Caco-2 (cell line): ENCODE data around the genes IQCB1 and KALRN.

DNA sequence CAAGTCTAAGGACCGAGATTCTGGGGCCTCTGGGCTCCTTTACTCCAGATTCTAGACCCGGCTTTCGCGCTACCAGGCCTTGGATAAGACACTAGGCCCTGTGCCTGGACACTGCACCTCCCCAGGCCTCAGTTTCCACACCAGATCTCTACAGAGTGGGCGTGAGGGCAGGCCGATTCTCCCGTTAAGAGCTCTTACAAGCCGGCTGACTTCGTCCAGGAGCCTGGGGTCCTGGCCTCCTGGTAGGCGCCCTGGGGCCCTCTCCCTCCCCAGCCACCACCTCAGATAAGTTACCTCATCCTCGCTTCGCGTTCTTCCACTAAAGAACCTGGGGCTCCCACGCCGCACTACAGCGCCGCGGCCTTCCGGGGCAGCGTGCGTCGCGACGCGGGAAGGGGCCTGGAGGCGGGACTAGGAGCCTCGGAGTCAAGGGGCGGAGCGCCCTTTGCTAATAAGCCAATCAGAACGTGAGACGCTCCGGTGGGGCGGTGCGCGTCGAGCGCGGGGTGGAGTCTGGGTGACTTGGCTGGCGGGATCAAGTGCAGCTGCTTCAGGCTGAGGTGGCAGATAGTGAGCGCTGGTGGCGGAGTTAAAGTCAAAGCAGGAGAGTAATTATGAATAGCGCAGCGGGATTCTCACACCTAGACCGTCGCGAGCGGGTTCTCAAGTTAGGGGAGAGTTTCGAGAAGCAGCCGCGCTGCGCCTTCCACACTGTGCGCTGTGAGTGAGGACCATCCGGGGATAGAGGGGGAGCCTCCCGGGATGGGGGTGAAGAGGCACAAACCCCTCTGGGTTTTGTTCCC, at the start of gene IQCB1:
Gene IQCB1 (minus strand): TSS at position 389 of the 803 bp plus-strand sequence.
- PRO-cap = bidirectional peak, plus-strand start at position 566 of the sequence, minus-strand start at position 321 of the sequence
- RRBS = 3% methylated on average over 10 of the region's 54 CpGs

- PRO-cap = no peak
- RRBS = no CpG with 5 or more reads among the region's 11 CpGs
These were observed 444 bp downstream of the EAF2 start for GRCh38 chr3:121835475-121835830.

DNA sequence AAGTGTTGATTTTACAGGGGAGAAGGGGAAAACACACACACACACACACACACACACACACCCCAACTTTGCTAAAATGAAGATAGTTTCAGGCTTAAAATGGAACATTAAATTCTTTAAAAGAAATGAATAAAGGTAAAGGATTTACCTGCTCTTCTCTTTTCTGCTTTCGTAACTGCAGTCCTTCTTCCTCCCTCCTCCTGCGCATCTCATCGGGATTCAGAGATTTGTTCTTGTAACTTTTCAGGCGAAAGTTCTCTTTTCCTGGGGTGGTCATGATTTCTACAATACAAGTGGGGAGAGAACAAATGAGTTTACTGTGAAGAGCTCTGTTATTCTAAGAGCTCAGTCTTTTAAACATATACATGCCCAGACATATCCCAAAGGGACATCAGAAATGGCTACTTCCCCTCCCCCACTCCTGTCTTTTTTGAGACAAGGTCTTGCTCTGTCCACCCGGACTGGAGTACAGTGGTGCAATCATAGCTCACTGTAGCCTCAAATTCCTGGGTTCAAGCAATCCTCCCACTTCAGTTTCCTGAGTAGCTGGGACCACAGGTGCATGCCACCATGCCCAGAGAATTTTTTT, 18.4 kb downstream of the KPNA1 start:
- PRO-cap = no peak
- RRBS = no CpG with 5 or more reads among the region's 5 CpGs

DNA sequence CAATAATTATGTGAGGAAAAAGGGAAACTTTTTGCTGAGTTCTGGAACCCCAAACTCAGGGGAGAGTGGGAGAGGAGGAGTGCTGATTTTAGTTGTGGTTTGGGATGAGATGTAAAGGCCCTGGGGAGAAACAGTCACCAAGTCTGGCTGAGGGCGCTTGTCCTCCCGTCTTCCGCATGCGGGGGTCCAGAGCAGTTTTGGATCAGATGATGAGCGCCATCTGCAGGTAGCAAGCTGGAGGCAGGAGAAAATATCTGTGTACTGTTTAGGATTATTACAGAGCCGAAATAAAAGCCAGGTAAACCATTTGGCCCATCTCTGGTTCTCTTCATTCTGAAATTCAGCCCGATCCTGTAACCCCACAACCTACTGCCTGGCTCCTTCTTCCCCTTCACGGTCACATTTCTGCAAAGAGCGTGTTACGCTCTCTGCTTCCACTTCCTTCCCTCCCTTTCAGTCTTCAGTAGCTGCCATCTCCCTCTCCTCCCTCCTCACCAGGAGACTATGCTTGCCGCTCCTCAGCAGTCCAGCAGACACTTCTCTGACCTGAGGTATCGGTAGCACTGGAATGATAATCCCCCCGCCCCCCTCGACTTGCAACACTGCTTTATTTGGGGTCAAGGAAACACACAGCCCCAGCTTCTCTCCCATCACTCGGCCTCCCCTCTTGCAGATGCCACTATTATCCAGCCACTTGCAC, 1.4 kb upstream of the PARP14 start:
- PRO-cap = no peak
- RRBS = no CpG with 5 or more reads among the region's 15 CpGs

GRCh38 chr3:122681443-122682162, 964 bp downstream of the PARP14 start:
- PRO-cap = no peak
- RRBS = no CpG with 5 or more reads among the region's 17 CpGs

DNA sequence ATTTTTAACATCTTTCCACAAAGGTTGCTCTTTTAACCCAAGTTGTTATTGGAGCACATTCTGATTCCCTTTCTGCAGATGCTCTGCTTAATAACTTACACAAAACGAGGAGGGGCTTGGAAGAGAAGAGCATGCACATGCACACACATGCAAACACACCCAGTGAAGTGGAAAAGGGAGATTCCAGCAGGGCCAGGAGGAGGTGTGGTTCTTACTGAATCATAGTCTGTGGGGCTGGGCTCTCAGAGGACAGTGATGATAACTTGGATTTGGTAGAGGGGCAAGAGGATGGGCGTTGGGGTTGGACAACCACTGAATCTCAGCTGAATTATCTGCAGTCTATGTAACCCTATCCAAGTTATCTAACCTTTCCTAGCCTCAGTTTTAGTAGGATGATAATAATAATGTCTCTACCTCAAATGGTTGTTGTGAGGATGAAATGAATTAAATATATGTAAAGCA, 17.7 kb downstream of the PARP14 start:
- PRO-cap = no peak
- RRBS = no CpG with 5 or more reads among the region's 2 CpGs

- PRO-cap = no peak
- RRBS = no CpG with 5 or more reads among the region's 4 CpGs
These were observed 85.9 kb downstream of the SLC49A4 start for GRCh38 chr3:122880660-122881190.

- PRO-cap = no peak
- RRBS = no CpG with 5 or more reads among the region's 2 CpGs
These were observed 13.6 kb upstream of the PDIA5 start for GRCh38 chr3:123053090-123053674.

DNA sequence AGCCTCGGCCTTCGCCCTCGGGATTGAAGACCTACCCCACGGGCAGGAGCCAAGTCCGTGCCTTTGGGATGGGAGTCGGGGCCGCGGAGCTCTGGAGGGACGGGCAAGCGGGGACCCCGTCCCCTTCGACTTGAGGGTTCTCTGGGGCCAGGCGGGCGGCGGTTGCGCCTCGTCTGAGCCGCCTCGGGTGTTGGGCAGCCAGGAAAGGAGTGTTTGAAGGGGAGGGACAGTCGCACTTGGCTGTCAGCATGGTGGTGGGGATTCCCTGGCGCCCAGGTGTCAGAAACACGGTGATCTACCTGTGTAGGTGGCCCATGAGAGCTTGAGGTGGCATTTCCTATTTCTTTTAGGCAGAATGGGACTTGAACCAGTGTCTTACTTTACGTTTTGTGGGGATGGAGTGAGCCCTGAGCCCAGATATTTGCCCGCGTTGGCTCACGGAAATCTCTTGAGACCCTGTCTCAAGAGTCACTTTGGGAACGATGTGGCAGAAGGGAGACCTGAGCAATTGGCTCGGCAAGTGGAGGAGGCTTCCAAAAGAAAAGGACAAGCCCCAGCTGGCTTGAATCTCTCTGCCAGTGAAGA, 431 bp downstream of the SEC22A start:
- PRO-cap = no peak
- RRBS = no CpG with 5 or more reads among the region's 28 CpGs

- PRO-cap = no peak
- RRBS = no CpG with 5 or more reads among the region's 1 CpG
These were observed 16.2 kb downstream of the SEC22A start for GRCh38 chr3:123217865-123218510.

DNA sequence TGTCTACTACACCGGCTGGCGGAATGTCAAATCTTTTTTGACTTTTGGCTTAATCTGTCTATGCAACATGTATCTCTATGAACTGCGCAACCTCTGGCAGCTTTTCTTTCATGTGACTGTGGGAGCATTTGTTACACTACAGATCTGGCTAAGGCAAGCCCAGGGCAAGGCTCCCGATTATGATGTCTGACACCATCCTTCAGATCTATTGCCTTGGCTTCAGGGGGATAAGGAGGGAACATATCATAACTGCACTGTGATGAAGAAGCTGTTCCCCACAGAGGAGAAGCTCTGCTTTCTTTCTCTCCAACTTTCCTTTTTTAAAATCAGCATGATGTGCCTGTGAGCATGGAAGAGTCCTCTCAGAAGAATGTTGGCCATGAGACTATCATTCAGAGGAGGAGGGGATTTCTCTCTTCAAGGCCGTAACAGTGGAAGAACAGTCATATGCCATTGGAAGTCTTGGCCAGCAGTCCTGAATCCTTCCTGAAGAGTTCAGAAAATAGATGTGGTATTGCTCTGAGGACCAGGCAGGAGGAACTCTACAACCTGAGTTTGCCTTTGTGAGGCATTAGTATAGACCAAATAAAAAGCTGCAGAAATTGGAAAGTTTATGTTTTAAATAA, 69.9 kb downstream of the SEC22A start:
- PRO-cap = no peak
- RRBS = no CpG with 5 or more reads among the region's 5 CpGs

DNA sequence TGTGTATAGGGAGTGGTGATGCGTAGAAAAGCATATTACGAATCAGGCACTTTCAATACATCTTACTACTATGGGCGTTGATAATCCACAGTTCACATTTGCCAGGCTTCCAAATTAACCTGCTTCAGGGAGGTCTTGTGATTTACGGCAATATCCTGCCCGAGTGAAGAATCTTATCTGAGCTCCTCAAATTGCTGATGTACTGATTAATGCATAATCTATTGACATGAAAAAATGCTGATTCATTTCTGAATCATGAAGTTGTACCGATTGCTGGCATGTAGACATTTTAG, 97.1 kb downstream of the SEC22A start:
- PRO-cap = no peak
- RRBS = no CpG with 5 or more reads among the region's 6 CpGs

DNA sequence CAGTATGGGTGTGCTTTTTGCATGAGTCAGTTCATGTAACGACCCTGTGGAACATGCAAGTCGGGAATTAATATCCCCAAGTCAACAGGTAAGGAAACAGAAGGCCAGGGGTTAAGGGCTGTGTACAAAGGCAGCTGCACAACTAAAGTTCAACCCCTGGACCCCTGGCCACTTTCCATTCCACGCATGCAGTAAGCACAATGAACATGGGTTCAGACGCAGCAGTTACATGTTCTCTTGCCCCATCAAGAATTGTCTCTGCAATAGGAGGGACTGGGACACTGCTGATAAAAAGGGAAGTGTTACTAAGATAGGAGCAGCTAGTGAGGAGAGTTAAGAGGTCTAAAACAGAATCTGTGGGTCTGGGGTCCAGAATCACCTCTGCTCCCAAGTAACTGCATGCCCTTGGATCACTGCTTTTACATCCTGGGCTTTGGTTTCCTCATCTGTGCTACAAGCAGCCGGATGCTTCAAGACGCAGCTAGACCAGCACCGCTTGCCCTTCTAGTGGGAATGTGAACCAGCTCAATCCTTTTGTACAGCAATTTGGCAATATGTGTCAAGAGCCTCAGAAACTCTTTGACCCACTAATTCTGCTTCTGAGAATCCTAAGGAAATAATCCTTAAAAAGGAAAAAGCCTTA, 49.0 kb downstream of the ADCY5 start:
- PRO-cap = no peak
- RRBS = no CpG with 5 or more reads among the region's 7 CpGs

GRCh38 chr3:123415182-123415843, 33.6 kb downstream of the ADCY5 start:
- PRO-cap = no peak
- RRBS = no CpG with 5 or more reads among the region's 15 CpGs

DNA sequence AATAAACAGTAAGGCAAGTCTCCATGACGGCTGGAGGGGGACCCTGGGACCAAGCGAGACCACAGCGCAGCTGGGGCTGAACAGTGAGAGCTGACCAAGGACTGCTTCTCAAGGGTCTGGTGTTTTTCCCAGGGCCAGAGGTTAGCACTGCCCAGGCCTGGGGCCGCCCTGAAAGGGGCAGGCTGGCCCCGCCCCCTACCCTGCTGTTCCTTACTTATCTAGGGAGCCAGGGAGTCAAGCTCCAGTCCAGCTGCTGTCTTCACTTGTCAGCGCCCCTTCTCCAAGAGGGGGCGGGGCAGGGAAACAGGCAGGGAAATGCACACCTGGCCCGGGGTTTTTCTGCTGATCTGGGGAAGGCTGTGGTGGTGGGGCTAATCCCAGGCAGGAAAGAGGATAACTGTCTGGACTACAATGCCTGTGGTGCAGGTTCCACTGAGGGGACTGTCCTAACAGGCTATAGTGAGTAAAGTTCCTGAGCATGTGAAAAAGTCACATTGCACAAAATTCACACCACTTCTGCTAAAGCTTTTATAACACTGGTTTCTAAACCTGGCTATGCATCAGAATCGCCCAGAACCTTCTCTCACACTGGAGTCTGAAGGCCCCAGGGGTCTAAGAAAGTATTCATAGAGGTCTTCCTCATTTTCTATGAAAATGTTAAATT, 51.7 kb upstream of the HACD2 start:
- PRO-cap = no peak
- RRBS = no CpG with 5 or more reads among the region's 9 CpGs

DNA sequence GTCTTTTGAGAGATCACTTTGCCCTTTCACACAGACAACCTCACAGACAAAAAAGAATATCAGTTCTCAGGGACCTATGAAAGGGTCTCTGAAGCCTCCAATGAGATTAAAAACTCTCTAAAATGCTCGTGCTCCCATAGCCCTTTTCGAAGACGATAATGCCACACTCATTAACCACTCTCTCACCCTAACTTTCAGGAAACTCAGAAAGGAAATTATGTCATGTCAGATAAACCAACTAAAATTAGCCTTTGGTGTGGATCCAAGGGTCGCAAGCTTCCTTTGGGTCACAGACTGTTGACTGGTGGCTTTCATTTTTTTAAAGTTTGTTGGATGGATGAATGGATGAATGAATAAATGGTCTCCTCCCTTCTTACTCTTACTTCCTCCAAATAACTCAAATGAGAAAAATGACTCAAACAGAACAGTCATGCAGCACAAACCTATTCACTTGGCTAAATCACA, 82.8 kb upstream of the HACD2 start:
- PRO-cap = no peak
- RRBS = no CpG with 5 or more reads among the region's 4 CpGs

GRCh38 chr3:123691994-123692652, 107.3 kb upstream of the HACD2 start:
- PRO-cap = no peak
- RRBS = no CpG with 5 or more reads among the region's 10 CpGs

GRCh38 chr3:123697617-123698305, 112.9 kb upstream of the HACD2 start:
- PRO-cap = no peak
- RRBS = no CpG with 5 or more reads among the region's 7 CpGs

DNA sequence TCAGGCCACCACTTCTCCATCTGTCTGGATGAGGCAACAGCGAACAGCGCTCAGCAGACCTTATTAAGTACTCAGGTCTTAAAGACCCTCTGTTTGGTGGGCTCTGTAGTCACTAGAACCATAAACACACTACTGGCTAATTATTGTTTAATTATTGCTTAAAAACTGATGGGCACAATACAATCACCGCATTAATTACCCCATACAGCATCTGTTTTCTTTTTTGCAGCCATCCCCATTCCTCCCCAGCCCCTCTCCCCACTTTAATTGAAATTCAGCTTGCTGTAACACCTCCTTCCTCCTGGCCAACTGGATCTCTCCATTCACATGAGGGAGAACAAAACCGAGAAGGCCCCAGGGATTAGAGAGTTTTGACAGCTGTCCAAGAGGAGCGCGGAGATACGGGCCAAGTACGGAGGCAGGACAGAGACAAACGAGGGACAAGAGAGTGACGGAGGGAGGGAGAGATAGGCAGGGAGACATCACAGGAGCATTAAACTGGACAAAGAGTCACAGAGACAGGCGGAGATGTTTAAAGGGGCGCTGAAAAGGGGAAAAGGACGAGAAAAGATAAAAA, 1.1 kb upstream of the KALRN start:
- PRO-cap = no peak
- RRBS = no CpG with 5 or more reads among the region's 13 CpGs

DNA sequence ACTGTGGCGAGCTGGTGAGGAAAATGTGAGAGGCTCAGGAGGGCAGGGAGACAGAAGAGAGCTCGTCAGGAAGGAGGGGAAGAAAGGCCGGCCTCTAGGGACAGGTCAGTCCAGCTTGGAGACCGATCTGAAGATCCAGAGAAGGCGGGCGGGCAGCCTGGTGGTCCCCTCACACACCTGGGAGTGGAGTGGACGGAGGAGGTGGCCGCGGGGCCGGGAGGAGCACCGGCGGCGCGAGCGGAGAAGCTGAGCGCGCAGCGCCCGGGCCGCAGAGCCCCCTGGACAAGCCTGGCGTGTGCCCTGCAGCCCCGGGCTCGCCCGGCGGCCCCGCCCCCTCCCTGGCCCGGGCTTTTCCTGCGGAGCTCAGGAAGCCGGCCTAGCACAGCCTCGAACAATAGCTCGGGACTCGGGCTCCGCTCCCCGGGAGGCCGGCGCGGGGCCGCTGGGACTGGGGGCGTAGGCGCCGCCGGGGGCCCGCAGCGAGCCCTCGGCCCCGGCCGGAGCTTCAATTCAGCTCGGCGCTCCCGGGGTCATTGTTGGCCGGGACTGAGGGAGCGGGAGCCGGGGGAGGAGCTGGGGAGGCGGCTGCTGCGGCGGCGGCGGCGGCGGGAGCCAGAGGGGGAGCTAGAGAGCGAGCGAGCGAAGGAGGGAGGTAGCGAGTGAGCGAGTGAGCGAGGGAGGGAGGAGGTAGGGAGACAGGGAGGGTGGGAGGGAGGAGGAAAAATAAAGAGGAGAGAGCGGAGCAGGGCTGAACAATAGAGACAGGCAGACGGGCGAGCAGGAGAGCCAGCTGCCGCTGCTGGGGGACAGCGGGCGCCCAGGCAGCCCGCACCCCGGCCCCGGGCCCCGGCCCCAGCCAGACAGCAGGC, at the start of gene KALRN:
Gene KALRN (plus strand): TSS at position 755 of the 869 bp plus-strand sequence.
- PRO-cap = bidirectional peak, plus-strand start at position 755 of the sequence, minus-strand start at position 548 of the sequence
- RRBS = 2% methylated on average over 26 of the region's 76 CpGs